Tongue (tissue), 2 donors: ENCODE measurements around the genes HIVEP3 and GUCA2B.

- RAMPAGE, long total RNA = no peak
These were observed 8.6 kb downstream of the SMAP2 start for GRCh38 chr1:40382132-40382579.

DNA sequence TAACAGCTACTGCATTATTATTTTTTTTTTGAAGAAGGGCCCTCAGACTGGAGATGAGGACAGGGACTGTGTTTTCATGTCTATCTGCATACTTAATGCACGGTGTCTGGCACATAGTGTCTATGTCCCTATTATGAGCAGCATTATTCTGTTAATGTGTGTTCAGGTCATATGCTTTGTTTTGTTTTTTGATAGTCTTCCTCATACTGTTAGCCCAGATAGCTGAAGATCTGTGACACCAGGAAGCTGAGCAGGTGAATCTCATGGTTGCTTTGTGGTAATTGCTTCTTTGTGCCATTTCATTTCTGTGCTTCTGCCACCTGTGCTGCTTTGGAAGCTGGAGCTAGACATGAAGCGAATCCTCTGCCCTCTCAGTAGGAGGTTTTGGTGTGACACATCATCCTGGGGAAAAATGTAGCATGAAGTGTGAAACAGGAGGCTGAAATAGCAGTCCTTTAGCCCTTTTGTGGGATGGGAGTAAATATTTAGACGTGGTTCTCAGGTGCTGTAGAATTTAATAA lies 15.8 kb downstream of the SMAP2 start:
- RAMPAGE, long total RNA = no peak

- RAMPAGE, long total RNA = no peak
These were observed 16.4 kb downstream of the SMAP2 start for GRCh38 chr1:40389811-40390532.

DNA sequence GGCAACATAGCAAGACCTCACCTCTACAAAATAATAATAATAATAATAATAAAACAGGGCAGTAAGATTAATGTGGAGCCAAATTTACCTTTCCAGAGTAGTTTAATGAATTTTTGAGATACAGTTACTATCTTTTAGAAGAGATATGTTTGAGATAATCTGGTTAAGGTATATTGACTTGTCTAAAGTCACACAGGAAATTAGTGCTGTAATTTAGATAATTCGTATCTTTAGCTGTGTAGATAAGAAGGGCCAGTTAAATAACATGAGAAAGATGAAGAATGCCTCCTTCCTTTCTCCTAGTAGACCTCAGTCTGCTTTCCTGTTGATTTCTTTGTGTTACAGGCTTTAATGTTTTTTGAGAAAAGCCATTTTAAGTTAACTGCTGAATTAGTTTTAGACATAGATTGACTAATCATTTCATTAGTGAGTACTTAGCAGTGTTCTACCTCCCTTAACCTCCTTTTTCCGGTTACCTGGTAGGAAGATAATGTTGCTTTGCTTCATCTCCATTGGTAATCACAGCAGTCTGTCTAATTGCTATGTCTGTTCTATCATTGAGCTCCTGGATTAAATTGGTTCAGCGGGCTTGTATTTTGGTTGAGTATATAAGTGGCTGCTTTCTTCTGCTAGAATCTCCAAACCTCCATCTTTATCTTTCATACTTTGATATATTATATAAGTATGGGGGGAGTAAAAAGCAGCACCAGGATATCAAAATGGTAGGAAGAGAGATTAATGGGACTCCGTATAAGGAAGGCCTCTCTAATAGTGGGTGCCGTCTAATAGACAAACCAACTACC lies 22.2 kb downstream of the SMAP2 start:
- RAMPAGE, long total RNA = no peak

DNA sequence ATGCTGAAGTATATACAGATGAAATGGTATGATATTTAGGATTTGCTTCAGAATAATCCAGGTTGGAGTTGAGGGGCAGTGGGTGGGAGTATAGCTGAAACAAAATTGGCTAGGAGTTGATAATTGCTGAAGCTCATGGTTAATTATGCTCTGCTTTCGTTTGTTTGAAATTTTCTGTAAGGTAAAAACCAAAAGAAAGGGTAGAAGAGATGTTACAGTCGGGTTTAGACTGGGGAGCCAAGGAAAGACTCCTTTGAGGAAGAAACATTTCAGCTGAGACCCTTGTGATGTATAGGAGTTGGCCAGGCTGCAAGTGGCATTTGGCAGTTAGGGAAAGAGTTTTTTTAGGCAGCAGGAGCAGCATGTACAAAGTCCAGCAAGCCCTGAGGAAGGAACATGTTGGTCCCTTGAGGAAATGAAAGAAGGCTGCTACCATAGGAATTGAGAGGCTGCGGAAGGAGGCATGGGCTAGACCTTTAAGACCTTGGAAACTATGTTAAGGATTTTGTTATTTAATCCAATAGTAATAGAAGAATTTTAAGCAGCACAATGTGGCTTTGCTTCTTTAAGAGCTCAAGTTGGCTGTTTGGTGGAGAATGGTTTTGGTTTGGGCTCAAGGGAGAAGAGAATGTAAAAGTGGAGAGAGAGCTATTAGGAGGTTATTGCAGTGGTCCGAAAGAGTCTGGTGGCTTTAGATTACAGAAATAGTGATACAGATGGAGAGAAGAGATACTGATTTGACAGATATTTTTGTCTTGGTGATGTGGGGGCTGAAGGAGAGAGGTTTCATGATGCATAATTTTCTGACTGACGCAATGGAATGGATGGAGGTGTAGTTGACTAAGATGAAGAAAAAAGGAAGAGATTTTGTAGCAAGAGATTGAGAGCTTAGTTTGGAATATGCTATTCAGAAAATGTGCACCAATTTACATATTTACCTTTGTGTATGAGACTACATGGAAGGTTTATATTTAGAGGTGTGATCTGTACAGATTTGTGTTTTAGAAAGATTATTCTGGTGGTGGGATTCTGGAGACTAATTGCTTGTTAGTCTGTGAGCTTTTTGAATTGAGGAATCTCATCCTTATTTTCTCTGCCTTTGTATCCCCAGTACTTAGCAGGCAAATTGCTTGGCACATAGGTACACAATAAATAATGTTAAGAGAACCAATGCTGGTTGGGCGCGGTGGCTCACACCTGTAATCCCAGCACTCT lies 26.7 kb downstream of the SMAP2 start:
- RAMPAGE, long total RNA = no peak

- RAMPAGE, long total RNA = no peak
These were observed 28.4 kb upstream of the ZFP69B start for GRCh38 chr1:40421801-40422288.

DNA sequence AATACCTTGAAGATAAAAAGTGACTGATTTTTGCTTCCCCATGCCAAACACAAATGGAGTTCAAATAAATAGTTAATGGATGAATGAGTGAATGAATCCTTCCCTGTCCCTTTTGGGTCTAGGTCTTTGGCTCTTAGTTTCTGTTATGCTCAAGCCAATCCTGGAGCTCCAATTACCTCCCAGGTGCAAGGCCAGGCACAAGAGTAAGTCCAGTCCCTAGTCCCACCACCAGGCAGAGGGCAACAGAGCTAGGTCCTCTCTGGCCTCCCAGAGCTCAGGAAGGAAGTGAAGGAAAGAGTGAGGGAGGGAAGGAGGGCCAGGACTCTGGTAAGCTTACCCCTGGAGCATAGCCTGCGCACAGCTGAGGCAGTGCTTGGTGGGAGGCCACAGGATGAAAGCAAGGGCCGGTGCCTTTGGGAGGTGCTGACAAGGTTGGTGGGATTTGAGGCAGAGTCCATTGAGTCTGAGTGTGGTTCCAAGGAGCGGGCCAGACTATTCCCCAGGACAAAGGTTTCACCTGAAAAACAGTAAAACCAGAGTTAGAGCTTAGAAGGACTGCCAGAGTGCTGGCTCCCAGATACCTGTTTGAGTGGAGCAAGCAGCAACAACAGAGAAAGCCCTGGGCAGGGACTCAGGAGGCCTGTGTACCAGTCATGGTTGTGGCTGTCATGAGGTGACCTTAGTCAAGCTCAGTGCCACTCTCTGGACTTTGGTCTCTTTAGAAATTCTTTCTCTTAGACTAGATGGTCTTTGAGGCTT lies 15.7 kb upstream of the SLFNL1 start:
- RAMPAGE, long total RNA = no peak

DNA sequence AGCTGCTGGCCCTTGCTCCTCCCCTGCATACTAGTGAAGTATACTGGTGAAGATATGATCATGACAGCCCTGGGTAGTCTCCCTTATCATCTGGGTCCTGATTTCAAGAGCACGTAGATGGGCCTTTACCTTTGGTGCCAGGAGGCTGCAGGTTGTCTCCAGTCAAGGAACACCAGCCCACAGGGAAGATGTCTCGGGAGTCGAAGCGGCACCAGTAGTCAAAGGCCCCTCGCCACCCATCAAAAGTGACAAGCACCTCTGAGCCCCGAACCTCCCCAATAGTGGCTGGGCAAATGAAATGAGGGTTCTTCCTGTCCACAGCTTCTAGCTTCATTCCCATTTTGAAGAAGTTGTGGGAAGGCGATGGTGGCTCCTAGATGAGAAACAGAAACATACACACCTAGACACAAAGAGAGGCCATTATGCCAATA lies 91.6 kb upstream of the SLFNL1 start:
- RAMPAGE, long total RNA = no peak

DNA sequence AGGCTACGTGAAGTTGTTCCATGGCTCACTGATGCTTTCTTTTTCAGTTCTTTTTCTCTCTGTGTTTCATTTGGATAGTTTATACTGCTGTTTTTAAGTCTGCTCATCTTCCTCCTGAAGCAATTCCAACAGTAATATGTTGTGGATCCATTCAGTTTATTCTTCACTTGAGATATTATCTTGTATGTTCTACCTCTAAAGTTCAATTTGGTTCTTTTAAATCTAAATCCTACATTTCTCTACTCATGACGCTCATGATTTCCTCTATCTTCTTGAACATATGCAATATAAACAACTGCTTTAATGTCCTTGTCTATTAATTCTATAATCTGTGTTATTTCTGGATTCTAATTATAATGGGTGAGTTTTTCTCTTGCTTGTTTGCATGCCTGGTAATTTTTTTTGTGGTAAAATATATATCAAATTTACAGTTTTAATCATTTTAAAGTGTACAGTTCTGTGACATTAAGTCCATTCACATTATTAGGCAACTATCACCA lies 107.3 kb upstream of the SLFNL1 start:
- RAMPAGE, long total RNA = no peak

DNA sequence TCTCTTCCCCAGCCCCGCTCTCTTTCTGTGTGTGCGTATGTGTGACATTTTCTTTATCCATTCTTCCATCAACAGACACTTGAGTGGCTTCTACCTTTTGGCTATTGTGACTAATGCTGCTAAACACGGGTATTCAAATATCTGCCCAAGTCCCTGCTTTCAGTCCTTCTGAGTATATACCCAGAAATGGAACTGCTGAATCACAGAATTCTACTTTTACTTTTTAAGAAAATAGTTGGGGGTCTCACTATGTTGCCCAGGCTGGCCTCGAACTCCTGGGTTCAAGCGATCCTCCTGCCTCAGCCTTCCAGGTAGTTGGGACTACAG lies 108.0 kb upstream of the SLFNL1 start:
- RAMPAGE, long total RNA = no peak

GRCh38 chr1:41418696-41419239 lies 65.7 kb downstream of the EDN2 start:
- RAMPAGE, long total RNA = no peak

GRCh38 chr1:41496543-41497299 lies 12.2 kb upstream of the EDN2 start:
- RAMPAGE, long total RNA = no peak

DNA sequence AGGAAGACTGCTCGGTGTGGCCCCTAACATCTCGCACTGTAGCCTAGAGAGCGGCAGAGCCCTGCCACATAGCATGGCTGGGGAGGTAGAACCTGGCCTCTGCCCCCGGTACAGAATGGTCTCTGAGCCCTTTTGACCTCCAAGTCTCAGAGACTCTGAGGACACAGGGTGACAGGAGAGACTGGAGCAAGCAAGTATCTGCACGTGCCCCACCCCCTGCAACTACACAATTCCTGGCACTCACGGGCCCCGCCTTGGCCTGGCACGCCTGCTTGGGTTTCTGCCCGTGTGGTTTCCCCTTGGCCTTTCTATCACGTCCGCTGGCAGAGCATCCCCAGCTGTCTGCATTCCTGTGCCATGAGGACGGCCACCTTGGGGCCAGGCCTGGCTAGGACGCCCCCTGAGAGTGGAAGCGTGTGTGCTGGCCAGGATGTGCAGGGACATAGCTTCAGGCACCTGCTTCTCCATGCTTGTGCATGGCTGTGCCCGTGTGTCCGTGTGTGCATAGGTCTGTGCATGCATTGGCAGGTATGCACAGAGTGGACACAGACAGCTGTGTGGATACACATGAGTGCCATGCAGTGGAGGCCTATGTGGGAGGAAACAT lies 14.3 kb upstream of the EDN2 start:
- RAMPAGE, long total RNA = no peak

DNA sequence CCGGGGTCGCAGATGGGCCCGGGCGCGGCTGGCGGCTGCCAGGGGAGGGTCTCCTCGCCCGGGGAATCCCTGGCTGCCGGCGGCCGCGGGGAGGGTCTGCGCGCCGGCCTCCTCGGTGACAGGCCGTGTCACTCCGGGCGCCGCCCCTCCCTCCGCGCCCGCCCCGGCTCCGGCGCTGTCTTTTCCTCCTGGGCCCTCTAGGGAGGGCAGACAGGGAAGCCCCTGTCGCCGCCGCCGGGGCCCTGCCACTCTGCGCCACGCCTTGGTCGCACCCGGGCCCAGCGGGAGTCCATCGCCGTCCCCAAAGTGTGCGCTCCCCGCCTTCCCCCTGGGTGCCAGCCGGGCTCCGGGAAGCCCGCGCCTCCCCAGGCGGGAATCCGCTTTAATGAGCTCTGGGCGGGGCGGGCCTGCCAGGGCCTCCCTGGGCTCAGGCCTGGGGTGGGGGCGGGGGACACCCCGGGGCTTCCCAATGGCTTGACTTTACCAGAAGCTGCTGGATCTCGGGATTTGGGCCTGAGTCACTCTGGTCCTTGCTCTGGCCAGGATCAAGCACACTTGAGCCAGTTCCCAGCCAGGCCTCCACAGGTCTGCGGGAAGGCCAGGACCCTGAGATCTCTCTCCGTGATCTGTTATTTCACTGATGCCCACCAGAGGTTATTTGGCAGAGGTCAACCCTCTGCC lies 178.2 kb upstream of the EDN2 start:
- RAMPAGE, long total RNA = no peak

DNA sequence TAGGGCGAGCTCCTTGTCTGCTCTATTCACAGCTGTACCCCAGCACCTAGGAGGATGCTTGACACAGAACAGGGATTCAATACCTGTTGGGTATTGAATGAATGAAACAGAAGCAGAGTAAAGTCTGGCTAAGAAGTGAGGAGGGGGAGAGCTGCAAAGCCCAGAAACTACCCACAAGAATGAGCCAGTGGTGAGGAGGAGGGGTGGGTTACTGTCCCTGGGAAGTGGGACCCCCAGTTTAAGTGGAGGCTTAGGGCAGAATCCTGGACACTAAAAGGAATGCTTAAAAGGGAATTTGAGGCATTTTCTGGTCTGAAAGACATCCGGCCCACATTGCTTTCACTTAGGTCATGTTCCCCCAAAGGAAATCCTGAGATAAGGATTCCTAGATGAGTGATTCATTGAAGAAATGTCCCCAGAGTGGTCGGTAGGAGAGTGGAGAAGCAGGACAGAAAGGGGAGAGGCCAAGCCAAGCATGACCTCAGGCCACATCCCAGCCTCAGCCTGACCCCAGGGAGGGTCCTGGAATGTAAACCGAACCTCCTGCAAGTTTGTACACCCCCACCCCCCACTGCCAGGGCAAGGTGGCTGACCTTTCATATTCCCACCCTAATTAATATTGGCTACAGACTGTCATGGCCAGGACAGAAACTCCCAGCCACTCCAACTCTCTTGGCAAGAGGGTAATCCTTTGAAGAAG lies 16.7 kb downstream of the HIVEP3 start:
- RAMPAGE, long total RNA = no peak

DNA sequence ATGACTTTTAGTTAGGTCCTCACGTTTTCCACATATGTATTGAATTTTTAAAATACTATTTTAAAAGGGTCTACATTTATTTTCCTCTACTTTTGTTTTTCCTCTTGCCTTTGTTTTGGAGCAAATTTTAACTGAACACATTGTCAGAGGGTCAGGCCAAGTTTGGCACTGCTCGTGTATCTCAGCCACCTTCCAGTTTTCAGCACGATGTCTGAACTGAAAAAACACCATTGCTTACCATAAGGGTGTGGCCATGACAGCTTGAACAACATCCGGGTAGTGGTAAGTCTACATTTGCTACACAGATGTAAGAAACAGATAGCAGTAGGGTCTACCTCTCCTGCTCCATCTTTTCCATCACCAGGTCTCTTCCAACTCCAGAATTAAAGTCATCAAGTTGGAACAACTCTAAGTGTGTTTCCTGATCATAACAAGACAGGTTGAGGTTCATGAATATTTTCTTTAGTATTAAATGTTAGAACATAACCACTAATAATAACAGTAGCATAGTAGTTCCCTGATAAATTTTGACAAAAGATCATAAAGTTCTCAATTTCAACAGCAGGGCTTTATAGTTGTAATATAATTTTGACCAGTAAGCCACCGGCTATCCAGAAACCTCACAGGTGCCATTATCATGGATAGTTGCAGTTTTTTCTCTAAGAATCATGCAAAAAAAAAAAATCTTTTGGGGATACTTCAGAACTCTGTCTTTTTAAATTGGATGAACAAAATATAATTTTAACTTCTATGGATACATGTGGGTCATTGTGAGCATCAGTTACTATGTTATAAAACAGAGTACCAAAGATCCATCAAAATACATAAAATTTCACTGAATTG lies 4.0 kb downstream of the HIVEP3 start:
- RAMPAGE, long total RNA = no peak

GRCh38 chr1:41918571-41919142 lies at the start of gene HIVEP3:
HIVEP3 (minus strand) TSS chr1:41918922.
- RAMPAGE, long total RNA = no peak

DNA sequence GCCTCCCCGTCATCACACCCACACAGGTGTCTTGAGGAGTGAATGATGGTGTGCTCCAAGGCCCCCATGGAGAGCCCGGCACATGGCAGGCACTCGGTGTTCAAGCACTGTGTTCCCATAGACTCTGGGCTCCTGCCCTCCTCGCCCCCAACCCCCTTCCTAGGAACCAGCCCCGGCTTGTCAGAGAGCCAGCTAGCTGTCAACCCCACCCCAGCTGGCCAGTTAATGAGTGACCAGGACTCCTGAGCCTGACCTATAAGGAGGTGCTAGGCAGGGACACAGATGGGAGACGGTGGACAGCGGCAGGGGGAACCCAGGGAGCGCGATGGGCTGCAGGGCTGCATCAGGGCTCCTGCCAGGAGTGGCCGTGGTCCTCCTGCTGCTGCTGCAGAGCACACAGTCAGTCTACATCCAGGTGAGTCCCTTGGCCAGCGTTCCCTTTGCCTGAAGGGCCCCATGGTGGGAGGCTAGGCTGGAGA lies at the start of gene GUCA2B:
TSS of gene GUCA2B (plus strand) at position 285 of the 479 bp plus-strand sequence.
- RAMPAGE, long total RNA = no peak

DNA sequence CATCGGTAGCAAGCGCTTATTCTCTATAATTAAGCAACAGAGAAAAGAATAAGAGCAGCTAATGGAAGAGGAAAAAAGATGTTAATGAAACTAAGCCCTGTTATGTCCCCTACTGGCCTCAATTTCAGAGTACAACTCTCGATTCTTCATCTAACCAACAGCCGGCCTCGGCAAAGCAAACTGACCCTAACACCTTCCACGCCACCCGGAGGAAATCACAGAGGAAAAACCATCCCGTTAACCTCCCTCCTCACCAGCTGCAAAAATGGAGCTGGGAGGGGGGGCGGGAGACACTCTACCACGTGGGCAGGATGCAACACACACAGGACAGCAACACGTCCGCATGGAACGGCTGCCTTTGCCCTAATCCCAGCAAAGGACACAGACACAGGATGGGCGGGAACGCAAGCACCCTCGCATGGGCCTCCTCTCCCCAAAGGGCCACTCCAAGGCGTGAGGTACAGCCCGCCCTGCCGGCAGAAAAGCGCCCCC lies 846 bp downstream of the FOXJ3 start:
- RAMPAGE, long total RNA = no peak

- RAMPAGE, long total RNA = no peak
These were observed 884 bp upstream of the FOXJ3 start for GRCh38 chr1:42335751-42336486.